AG04450 (cell line): ENCODE data around the genes STX18, EVC2 and JAKMIP1.

- CAGE, long polyA plus RNA, result no peak
- RRBS, result no CpG with 5 or more reads among the region's 9 CpGs
These were observed 12.8 kb downstream of the RGS12 start for GRCh38 chr4:3305480-3306134.

- CAGE, long polyA plus RNA, result no peak
- RRBS, result no CpG with 5 or more reads among the region's 18 CpGs
These were observed 23.3 kb downstream of the RGS12 start for GRCh38 chr4:3316167-3316549.

GRCh38 chr4:3407820-3408596 is 33.8 kb upstream of the HGFAC start:
- CAGE, long polyA plus RNA, result no peak
- RRBS, result no CpG with 5 or more reads among the region's 22 CpGs

GRCh38 chr4:3430486-3431182 is 11.1 kb upstream of the HGFAC start:
- CAGE, long polyA plus RNA, result no peak
- RRBS, result 75% methylated on average over 8 of the region's 29 CpGs

DNA sequence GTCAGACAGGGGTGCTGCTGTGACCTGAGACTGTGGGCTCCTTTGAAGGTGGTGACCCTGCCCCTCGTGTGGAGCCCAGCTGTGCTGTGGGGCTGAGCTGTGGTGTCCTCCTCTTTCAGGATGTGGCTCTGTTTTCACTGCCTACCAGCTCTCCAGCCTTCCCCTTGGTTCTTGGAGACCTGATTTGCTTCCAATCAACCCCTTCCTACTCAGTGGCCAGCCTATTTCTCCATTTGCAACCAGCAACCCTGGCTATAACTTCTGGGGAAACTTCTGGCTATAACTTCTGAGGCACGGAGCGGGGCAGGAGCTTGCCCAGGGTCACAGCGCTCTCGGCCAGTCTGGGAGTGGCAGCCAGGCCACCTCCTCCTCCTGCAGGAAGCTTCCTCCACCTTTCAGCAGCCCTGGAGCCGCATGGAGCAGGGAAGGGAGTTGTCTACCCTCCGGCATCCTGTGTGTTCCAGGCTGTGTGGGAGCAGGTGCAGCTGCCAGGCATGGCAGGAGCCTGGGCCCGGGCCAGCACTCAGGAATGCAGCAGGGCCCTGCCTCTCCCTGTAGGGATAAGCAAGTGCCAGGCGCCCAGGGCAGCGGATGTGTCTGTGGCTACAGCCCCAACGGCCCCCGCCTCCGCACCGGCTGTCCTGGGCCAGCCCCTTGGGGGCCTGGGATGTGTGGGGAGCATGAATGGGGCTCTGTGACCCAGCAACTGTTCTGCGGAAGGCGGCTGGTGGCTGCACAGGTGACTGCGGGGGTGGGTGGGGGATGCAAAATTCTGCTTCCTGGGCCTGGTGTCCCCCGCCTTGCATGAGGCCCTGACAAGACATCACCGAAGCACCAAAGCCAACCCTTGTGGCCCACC is 1.7 kb upstream of the DOK7 start:
- CAGE, long polyA plus RNA, result no peak
- RRBS, result 40% methylated on average over 2 of the region's 19 CpGs

GRCh38 chr4:3496509-3497002 is 33.5 kb downstream of the DOK7 start:
- CAGE, long polyA plus RNA, result no peak
- RRBS, result no CpG with 5 or more reads among the region's 11 CpGs

DNA sequence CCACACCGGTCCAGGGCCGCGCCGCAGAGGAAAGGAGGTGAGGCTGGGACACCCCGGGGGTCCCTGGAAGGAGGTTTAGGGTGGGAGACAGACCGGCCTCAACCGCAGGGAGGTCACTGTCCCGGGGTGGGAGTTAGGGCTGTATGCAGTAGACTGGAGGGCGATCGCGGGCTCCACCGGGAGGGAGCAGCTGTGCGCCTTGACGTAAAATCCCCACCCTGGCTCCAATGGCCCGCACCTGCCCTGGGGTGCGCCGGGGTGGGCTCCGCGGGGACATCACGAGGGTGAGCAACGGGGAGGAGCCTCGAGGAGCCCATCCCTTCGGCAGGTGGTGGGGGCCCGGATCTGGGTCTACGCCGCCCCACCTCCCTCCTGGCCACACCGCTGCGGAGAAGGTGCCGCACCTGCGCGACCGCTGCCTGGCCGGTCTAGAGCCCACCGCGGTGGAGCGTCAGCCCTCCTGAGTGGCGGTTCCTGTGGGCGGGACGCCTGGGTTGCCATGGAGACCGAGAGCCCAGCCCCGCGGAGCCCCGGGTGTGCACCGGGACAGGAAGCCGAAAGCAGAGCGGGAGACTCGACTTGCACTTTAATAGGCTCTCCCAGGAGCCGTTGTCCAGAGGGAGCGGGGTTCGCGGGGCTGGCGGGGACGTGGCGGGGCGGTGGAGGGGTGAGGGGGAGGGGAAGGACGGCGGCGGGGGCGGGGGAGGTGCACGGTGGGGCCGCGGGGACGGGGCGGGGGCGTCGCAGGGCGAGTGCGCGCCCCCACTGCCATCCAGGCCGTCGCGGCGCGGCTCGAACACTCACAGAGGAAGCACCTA is 105.2 kb downstream of the ADRA2C start:
- CAGE, long polyA plus RNA, result no peak
- RRBS, result 7% methylated on average over 34 of the region's 75 CpGs

GRCh38 chr4:4047212-4047752 is 179.4 kb downstream of the OTOP1 start:
- CAGE, long polyA plus RNA, result no peak
- RRBS, result 4% methylated on average over 1 of the region's 17 CpGs

GRCh38 chr4:4421226-4421612 is 34.3 kb downstream of the NSG1 start:
- CAGE, long polyA plus RNA, result no peak
- RRBS, result no CpG with 5 or more reads among the region's 10 CpGs

GRCh38 chr4:4541656-4542659 is at the start of gene STX18:
Gene STX18, minus strand, starts transcription at chr4:4542048.
- CAGE, long polyA plus RNA, result start-site peak on the minus strand at chr4:4541974-4542014, 555 and 155 reads in 2 replicates
- RRBS, result 2% methylated on average over 10 of the region's 79 CpGs

DNA sequence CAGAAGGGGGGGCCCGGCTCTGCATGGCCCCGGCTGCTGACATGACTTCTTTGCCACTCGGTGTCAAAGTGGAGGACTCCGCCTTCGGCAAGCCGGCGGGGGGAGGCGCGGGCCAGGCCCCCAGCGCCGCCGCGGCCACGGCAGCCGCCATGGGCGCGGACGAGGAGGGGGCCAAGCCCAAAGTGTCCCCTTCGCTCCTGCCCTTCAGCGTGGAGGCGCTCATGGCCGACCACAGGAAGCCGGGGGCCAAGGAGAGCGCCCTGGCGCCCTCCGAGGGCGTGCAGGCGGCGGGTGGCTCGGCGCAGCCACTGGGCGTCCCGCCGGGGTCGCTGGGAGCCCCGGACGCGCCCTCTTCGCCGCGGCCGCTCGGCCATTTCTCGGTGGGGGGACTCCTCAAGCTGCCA is 414 bp downstream of the MSX1 start:
- CAGE, long polyA plus RNA, result no peak
- RRBS, result 3% methylated on average over 15 of the region's 44 CpGs

DNA sequence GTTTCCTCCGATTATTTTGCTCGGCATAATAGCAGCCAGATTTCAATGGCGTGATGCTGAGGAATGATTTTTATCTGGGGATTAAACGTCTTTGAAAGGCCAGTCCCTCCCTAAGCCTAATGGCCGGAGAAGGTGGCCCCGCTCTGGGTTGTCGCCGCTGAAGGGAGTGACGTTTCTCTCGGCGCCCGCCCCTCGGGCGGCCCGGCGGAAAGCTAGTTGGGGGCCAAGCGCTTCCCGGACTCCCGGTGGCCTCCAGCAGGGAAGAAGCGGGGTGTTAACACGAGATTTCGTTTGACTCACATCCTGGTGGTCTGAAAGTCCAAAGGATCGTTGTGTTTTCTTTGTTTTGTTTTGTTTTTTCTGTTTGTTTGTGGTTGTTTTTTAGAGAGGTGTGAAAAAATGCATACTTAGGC is 1.7 kb downstream of the MSX1 start:
- CAGE, long polyA plus RNA, result no peak
- RRBS, result 8% methylated on average over 11 of the region's 23 CpGs

GRCh38 chr4:5708056-5709289 is at the start of gene EVC2:
Gene EVC2, minus strand, starts transcription at chr4:5708559.
- CAGE, long polyA plus RNA, result start-site peak on the minus strand at chr4:5708447-5709008, 33 and 28 reads in 2 replicates
- RRBS, result 3% methylated on average over 45 of the region's 89 CpGs

DNA sequence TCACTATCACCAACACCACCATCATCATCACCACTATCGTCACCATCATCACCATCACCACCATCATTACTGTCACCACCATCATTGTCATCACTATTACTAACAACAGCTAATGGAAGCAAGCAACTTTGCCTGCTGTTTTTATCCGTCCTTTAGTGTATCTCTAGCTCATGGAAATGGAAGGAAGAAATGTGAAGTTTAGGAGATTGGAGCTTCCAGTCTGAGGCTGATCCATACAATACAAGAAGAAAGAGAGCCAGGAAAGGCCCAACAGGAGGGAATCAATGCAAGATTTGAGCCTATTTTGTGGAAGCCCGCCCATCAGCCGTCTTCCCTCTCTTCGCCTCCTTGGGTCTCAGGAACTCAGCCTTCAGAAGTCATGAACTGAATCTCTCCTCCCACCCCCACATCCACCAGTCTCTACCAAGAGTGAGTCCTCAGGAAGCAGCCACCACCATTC is 72.6 kb downstream of the CRMP1 start:
- CAGE, long polyA plus RNA, result no peak
- RRBS, result no CpG with 5 or more reads among the region's 5 CpGs

GRCh38 chr4:5889974-5891025 is 2.6 kb downstream of the CRMP1 start:
- CAGE, long polyA plus RNA, result no peak
- RRBS, result 4% methylated on average over 24 of the region's 61 CpGs

- CAGE, long polyA plus RNA, result no peak
- RRBS, result no CpG with 5 or more reads among the region's 4 CpGs
These were observed 16.6 kb downstream of the JAKMIP1 start for GRCh38 chr4:6183750-6184211.

DNA sequence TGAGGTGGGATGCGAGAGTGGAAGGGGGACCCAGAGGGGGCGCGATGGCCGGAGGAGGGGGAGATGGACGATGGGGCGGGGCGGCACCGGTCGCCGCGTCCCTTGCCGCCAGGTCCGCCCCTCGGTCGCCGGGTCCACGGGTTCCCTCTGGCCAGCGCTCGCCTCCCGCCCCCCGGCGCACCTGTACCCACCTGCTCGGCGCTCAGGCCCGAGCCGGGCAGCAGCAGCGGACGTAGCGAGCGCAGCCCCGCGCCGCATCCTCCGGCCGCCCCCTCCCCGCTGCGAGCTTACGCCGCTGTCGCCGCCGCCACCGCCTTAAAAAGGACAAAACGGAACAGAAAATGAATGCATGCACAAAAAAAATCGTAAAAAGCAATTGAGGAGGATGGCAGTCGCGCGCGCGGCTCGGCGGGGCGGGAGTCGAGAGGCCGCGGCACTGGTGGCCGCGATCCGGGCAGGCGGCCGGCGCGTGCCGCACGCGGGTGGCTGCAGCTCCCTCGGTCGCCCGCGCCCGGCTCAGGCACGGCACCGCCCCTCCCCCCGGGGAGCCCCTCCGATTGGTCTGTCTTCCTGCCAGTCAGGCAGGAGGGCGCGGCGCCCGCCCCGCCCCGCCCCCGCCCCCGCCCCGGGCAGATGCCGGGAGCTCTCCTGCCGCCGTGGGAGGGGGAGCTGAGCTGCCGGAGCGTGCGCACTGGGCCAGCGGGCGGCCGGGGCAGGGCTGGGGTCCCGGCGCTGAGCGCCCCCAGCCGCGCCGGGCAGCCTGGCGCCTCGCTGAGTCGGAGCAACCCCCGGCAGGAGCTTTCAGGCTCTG is at the start of gene JAKMIP1:
TSS of gene JAKMIP1 (minus strand) at position 488 of the 811 bp plus-strand sequence.
- CAGE, long polyA plus RNA, result no peak
- RRBS, result 3% methylated on average over 53 of the region's 103 CpGs

DNA sequence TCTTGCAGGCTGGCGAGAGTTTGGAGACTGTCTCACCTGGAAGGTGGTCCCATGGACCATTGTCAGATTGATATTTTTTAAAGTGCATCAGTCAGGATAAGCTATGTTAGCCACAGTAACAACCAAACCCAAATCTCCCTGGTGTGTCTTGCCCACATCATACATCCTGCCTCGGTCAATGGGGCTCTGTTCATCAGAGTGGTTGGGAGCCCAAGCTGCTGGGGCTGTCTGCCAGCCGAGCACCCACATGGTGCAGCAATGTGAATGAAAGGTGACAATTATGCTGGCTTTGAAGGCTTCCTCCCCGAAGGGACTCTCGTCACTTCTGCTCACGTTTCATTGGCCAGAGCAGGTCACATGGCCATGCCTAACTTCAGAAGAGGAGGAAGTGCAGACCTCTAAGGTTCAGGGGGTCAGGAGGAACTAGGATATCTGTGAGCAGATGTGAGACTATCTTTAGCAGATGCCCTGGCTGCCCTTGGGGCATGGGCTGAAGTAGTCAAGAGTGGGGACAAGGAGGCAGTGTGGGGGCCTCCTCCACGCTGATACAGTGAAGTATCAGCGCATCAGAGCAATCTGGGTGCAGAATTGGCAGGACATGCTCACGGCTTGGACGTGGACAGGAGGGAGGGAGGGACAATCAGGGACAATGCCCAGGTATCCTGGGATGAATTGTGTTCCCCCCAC is 1.3 kb upstream of the JAKMIP1 start:
- CAGE, long polyA plus RNA, result no peak
- RRBS, result no CpG with 5 or more reads among the region's 10 CpGs

GRCh38 chr4:6245518-6245996 is 24.1 kb upstream of the WFS1 start:
- CAGE, long polyA plus RNA, result no peak
- RRBS, result no CpG with 5 or more reads among the region's 38 CpGs

GRCh38 chr4:6267500-6268023 is 2.1 kb upstream of the WFS1 start:
- CAGE, long polyA plus RNA, result no peak
- RRBS, result no CpG with 5 or more reads among the region's 3 CpGs